Parotid gland (tissue), 1 donor: ENCODE data around the genes GHITM, GPR15LG and MMRN2.

DNA sequence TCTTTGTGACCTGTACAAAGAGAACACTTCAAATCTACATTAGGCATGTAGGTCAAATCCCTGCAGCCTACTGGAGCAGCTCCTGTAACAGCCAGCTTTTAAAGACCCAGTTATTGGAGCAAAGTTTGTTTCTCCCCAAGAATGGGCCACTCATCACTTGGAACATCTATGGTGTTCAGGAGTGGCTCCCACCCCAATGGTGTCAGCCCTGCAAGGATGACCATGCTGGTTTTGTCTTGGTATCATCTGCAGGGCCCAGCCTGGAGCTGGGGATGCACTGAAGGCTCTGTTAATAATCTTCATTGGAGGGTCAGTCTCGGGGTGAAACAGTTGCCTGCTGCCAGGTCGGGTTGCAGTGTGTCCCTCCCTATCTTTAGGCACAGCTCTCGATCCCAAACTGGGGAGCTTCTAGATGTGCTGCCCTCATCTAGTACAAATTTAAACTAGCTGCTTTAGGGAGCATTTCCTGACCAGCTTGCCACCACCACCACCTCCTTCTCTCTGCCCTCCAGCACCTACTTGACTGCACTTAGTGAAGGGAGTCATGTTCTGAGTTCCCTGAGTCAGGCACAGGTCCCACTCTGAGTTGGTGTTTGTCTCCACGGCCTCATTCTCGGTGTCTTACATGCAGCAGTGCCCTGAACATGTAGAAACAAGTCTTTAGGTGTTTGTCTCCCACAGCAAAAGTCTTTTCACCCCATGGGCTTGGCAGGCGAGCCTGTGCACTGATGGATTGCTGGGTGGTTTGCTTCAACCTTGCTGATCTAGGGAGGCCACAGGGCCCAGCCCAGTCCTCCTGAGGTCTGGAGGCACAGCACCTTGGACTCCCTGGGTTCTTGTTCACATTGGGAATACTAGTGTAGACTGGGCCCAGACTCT is 16.7 kb downstream of the TSPAN14 start:
- PRO-cap, result no peak

DNA sequence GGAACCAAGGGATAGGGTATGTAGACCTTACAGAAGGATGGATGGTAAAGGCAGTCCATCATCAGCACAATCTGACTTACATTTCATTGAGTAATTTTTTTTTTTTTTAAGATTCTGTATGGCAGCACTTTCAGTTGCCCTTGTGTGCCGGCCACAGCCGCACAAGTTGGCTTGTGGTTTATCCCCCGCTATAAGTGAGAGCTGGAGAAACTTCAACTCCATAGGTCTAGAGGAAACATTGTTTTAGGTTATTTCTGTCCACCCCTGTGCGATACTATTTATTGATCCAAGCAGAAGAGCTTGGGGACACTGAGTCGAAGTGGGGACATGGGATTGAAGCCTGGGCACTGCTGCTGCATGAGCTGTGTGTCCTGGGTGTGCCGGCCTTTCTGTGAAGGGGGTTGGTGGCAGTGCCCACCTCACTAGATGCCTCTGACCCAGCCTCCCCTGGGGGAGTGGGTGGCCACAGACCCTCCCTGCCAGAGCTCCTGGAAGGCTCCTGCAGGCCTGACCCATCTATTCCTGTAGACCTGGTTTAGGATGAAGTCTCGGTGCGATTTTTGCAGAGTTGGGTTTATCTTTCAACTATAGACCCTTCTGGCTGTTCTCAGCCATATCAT is 17.9 kb upstream of the SH2D4B start:
- PRO-cap, result no peak

DNA sequence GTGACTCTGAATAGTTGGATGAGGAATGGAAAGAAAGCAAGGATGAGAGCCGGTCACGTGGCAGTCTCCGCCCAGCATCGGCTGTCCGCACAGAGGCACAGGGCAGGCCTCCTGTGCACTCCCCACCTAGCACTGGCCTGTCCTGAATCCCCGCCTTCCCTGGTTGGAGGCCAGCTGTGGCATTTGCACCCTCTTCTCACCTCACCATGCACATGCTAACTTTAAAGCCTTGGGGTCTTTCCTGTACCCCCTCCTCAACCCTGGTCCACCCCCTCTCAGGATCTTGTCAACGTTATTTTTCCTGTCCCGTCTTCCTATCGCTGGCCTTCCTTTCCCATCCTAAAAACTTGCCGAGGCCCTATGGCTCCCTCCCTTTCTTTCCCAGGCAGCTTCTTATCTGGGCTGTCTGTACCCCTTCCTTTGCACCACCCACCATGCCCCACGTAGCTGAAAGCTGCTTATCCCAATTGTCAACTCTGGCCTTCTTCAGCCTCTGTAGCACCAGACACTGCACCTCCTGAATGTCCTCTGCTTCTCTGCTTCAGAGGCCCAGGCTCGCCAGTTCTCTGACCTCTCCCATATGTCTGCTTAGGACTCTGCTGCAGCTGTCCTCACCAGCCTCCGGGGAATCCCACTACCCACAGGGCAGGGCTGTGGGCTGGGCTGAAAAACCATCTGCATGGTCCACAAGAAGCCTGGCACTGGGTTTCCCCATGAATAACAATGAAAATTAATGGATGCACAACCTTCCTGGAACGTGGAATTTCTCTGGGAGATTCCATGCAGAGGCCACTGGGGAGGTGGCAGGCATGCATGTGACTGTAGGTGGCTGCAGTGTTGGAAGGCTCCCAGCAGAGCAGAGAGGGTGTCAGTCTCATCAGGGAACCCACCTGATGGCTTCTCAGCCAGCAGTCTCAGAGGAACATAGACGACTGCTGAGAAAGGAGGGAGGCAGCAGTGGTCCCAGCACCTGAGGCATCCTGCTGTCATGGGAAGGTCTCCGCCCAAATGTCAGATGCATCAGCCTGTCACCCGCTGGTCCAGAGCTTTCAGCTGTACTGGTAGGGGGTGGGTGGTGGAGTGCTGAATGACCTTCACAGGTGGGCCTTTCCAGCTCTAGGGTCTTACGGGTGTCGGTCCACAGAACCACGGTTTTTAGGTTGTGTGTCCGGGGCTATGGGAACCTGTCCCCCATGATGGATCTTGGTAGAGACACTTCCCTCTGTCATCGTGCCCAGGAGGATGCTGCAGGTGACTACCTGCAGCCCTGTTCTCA is 16.9 kb upstream of the SH2D4B start:
- PRO-cap, result no peak

- PRO-cap, result no peak
These were observed 11.5 kb upstream of the SH2D4B start for GRCh38 chr10:80526078-80526651.

GRCh38 chr10:83272586-83273038 is 866.7 kb upstream of the GHITM start:
- PRO-cap, result no peak

GRCh38 chr10:83724834-83725293 is 414.4 kb upstream of the GHITM start:
- PRO-cap, result unidirectional peak, minus-strand start at chr10:83725002

- PRO-cap, result unidirectional peak, plus-strand start at chr10:84139509; unidirectional peak, plus-strand start at chr10:84139569
These were observed at the start of gene GHITM for GRCh38 chr10:84139169-84140022. GHITM (plus strand) TSS chr10:84139509.

- PRO-cap, result no peak
These were observed at the start of gene GPR15LG for GRCh38 chr10:84173417-84174057. GPR15LG (plus strand) TSS chr10:84173801.

DNA sequence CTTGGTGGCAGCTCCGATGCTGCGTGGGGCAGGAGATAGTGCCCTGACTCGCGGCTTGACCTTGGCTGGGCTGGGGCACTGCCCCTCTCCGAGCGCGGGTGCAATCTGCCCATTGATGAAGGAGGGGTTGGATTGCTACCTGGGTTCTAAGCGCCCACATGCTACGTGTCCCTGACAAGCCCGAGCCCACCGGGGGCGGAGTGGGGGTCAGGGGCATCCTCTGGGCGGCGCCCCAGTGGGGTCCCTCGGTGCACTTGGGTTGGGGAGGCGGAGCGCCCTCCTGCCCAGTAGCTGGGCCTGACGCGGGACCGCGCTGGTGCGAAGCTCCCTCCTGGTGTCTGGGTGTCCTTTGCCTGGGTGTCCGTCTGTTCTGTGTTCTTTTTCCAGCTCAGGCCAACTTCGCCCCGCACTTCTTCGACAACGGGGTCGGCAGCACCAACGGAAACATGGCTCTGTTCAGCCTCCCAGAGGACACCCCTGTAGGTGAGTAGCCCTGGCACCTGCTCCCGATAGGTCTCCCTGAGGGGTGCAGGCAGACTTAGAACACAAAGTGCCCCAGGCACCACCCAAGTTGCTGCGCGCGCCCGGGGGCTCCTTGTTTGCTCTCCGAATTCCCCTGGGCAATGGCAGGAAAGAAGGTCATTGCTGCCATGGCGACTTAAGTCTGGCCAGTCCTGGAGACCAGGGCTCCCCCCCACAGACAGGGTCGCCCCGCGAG is 929 bp downstream of the CDHR1 start:
- PRO-cap, result no peak

DNA sequence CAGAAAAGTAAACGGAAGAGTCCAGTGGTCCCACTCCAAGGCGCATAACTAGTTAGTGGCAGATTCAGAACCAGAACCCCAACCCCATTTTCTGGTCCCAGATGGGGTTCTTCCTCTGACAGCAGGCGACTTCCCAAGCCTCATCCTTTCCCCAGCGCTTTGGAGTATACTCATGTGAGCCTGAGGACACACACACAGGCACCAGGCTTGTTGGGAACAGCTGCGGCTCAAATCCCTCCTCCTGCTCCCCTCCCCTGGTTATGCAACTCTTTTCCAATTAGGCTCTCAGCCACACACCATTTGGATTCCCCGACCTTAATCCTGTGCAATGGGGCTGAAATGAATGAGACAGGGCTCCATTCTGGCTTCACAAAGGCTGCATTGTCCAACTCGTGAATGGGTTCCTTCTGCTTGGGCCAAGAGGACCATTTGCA is 323 bp upstream of the RGR start:
- PRO-cap, result no peak

GRCh38 chr10:84329969-84331110 is 2.0 kb downstream of the CCSER2 start:
- PRO-cap, result no peak

- PRO-cap, result no peak
These were observed 109.9 kb downstream of the CCSER2 start for GRCh38 chr10:84438077-84438867.

- PRO-cap, result no peak
These were observed 722.8 kb downstream of the GRID1 start for GRCh38 chr10:85643675-85644225.

GRCh38 chr10:86261948-86262399 is 104.6 kb downstream of the GRID1 start:
- PRO-cap, result no peak

GRCh38 chr10:86377055-86377606 is 10.5 kb upstream of the GRID1 start:
- PRO-cap, result no peak

DNA sequence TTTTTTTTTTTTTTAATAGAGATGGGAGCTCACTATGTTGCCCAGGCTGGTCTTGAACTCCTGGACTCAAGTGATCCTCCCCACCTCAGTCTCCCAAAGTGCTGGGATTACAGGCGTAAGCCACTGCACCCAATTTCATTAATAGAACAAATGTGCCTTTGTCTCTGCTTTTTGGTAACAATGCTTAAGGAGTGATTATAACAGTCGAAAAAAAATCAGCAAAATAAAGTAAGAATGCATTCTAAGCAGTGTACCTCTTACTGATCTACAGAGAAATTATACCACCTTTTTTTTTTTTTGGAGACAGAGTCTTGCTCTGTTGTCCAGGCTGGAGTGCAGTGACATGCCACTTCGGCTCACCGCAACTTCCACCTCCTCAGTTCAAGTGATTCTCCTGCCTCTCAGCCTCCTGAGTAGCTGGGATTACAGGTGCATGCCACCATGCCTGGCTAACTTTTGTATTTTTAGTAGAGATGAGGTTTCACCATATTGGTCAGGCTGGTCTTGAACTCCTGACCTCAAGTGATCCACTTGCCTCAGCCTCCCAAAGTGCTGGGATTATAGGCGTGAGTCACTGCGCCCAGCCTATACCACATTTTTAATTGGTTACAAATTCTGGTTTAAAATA is 70.4 kb downstream of the WAPL start:
- PRO-cap, result no peak

DNA sequence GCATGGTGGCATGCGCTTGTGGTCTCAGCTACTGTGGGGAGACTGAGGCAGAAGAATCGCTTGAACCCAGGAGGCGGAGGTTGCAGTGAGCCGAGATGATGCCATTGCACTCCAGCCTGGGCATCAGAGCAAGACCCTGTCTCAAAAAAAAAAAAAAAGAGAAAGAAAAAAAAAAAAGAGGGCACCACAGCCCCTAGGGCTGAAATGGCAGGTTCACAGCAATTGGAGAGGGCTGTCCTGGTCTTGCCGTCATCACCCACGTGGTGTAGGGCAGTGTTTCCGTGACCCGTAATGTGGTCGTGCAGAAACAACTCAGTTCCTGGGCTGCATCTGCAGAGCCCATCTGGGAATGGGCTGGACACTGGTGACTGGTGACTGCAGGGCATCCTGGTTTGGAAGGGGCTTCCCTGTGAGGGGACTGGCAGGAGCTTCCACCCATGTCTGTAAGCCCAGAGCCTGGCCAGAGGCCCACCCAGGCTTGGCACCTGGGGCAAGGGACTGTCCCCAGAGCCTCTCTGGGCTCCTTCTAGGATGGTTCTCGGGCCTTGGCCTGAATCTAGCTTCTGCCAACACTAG is 8.2 kb downstream of the LDB3 start:
- PRO-cap, result no peak

GRCh38 chr10:86689302-86689844 is 21.1 kb downstream of the LDB3 start:
- PRO-cap, result no peak

DNA sequence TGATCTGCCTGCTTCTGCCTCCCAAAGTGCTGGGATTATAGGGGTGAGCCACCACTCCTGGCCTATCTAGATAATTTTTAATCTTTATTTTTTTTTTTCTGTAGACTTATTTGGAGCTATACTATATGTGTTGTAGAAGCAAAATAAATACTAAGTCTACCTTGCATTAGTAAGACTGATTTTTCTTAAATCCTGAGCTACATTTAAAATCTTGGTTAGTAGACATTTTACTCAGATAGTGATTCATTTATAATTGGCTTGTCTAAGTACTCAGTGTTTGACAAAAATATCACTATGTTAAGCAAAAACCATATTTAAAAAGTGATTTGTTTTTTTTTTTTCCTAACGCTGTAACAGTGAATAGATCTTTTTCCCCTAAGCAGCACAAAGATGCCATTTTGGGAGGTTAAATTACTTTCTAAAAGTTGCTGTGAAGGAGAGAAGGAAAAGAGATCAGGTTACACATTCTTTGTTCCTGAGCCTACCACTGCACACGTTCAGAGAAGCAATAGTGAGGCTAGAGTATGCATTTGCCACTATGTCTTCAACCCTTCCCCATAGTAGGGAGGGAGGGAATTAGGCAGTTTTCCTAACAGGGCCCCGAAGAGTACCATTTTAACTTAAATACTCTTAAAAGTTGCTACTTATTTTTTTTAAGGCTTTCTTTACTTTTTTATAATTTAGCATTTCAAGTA is 38.8 kb downstream of the BMPR1A start:
- PRO-cap, result no peak

DNA sequence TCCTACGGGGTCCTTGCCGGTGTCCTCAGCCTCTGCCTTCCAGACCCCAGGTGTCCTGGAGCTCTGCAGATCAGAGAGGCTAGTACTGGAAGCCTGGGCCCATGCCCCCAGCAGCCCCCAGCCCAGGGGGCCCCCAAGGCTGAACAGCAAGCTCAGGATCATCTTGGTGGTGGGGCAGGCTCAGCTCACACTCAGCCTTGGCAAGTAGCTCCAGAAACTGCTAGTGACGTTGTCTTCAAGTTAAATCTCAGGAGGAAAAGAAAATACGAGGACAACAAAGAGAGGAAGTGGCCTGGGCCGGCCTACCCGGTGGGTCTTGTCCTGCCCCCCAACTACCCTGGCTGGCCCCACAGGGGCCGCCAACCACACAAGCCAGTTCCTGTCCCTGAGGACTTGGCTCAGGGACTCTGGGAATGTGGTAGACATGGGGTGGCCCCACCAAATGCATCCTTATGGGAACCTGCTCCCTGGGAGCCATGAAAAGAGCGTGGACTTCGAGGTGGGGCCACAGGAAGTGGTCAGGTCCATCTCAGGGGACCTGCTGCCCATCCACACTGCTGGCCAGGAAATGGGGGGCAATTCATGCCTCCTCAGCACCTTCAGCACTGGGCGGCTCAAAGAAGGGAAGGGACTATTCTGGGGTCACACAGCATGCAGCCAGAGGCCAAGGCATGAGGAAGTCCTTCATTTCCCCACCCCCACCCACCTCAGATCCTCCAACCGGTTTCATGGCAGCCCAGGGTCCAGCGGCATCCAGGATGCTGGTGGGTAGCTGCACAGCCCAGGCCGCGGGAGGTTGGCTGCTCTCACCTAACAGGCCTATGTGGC is at the start of gene MMRN2:
Gene MMRN2, minus strand, starts transcription at position 236 of the 828 bp plus-strand sequence.
- PRO-cap, result bidirectional peak, plus-strand start at position 277 of the sequence, minus-strand start at position 228 of the sequence